Fibroblast of villous mesenchyme (primary cell): ENCODE measurements around a stretch of chr17.

DNA sequence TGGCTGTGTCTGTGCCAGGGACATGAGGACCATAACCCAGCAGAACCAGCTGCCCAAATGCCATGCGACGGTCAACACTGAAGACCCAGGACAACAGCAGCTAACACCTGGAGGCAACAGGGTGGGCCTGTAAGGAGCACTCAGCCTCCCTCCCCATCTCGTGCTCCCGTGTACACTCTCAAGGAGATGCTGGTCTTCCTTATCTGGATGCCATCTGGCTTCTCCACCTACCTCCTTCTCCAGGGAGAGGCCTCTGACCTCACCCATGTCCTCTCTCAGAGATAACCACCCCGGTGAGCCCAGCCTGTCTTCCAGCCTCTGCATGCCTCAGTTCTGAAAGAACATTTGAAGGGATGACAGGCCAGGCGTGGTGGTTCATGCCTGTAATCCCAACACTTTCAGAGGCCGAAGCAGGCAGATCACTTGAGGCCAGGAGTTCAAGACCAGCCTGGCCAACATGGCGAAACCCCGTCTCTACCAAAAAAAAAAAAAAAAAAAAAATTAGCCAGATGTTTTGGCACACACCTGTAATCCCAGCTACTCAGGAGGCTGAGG lies 878 bp upstream of the GSDMB start:
- CAGE, long polyA plus RNA: no peak

DNA sequence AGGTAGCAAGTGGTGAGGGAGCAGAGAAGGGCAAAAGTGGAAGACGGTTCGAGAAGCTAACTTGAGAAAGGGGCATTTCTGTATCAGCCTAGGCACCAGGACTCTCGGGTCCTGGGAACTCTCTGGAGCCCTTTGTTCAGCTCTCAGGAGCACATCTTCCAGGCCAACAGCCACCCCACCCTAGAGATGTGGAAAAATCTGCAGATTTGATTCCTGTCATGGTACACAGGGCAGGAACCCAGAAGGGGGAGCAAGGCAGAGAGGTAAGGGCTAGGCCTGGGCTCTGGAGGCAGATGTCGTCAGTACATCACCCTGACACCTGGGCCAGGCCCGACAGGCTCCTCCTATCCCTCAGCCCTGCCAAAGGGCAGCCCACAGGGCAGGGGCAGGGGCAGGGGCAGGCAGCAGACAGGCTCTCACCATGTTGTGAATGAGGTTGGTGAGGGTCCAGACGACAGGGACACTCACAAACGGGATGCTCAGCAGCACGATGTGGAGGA lies 3.7 kb downstream of the ORMDL3 start:
- CAGE, long polyA plus RNA: no peak

DNA sequence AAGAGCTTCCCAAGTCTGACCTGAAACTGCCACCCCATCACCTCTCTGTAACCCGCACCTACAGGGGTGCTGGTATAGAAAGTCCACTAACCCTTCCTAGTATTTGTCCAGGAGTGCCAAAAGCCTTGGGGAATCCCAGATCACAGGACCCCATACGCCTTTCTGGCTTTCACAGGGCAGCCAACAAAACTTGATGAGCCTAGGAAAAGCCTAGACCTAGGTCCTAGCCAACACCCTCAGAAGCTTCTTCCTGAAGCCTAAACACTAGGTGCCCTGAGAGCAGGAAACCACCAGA lies 1.4 kb downstream of the ORMDL3 start:
- CAGE, long polyA plus RNA: no peak

DNA sequence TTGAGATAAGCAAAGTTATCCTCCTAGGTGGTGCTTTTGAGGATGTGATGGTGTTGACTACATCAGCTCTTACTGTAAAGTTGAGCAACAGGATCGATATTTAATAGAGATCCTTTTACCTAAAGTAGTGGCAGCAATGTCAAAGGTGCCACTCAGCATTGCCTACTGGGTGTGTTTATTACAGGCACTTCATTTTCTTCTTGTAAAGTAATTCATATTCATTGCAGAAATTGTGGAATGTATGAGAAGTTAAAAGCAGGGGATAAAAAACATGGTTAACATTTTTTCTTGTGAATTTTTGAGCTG lies 1.5 kb downstream of the PSMD3 start:
- CAGE, long polyA plus RNA: no peak

- CAGE, long polyA plus RNA: no peak
Observed at GRCh38 chr17:40058121-40058387, 3.8 kb upstream of the MED24 start.

- CAGE, long polyA plus RNA: no peak
Observed at GRCh38 chr17:40065765-40066231, 3.0 kb downstream of the THRA start.

- CAGE, long polyA plus RNA: no peak
Observed at GRCh38 chr17:40069778-40070619, 7.2 kb downstream of the THRA start.

DNA sequence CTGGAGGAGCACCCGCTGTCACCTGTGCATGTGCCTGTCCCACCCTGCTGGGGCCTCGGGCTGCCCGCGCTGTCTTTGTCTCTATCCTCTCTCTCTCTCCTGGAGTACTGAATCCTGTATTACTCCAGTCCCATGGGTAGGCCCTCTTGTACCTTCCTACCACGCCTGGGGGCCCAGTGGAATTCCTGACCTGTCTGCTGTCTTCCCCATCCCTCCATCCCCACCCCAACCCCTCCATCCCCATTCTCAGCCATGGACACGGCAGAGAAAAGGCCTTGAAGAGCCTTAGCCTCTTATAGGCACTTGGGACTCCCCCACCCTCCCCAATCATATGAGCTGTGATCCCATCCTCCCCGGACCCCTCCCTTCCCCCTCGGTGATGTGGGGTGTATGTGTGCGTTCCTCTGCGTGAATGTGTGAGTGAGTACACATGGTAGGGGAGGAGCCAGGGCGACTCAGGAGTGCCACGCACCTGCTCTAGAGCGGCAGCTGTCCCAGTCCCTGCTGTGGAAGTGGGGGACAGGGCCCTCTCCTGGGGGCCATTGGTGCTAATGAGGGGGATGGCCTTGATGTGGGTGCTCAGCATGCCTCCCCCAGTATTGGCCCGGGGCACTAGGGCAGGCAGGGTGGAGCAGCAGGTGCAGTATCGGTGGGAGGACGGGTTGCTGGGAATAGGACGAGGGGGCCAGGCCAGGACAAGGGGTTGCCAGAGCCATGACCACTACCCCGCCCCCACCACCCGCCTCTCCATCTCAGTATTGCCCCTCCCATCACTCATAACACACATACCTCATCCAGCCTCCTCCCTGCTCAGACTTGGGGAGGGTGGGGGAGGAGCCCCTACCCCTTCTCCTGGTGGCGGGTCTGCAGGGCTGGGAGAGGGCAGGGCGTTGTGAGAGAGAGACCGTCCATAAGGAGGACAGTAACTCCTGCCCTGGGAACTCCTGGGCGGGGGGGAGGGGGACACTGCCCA lies 8.7 kb downstream of the NR1D1 start:
- CAGE, long polyA plus RNA: no peak

GRCh38 chr17:40109985-40110992 lies 9.9 kb upstream of the NR1D1 start:
- CAGE, long polyA plus RNA: no peak

DNA sequence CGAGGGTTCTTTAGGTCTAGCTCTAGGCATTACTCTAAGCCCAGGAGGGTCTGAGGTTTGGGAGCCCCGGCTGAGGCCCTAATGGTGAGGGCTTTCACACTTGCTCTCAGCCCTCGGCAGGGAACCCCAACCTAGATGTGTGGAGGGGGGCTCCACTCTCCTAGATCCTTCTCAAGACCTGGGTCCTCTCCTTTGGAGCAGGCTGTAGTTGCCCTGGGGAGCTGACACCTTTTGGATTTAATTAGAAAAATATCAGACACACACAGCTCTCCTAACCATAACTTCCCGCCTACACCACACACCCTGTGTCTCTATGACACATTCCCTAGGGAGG lies 2.4 kb downstream of the RAPGEFL1 start:
- CAGE, long polyA plus RNA: no peak

GRCh38 chr17:40307520-40308724 lies 1.1 kb upstream of the RARA start:
- CAGE, long polyA plus RNA: no peak

DNA sequence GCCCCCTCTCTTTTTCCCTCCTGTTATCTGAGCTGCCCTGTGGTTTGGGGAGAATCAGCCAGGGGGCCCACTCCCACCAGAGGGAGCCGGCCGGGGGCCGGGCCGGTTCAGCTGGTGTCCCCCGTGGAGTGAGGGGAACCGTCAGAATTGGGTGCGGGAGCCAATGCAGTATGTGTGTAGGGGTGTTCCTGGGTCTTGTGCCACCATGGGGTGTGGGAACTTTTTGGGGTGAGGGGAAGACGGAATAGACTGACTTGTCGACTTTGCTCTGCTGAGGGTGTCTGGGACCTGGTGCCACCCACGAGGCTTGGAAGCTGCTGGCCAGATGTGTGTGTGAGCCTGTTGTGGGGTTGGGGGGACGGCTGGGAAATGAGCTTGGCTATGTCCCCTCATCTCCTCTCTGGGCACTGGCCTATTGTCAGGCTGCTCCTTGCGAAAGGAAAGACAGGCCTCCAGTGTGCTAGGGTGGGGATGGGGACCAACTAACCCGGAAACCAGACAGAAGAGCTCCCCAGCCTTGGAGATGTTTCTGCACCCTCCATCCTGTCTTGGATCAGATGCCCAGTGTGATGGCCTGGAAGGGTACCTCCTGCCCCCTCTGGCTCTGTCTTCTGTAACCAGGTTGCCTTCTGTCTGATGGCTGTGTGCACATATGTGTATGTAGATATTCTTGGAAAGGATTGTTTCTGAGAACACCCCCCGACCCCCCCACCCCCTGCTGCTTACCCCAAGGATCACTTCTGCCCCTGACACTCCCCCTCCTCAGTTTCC lies 10.0 kb downstream of the RARA start:
- CAGE, long polyA plus RNA: no peak

GRCh38 chr17:40498133-40498380 lies 3.4 kb downstream of the TNS4 start:
- CAGE, long polyA plus RNA: no peak

DNA sequence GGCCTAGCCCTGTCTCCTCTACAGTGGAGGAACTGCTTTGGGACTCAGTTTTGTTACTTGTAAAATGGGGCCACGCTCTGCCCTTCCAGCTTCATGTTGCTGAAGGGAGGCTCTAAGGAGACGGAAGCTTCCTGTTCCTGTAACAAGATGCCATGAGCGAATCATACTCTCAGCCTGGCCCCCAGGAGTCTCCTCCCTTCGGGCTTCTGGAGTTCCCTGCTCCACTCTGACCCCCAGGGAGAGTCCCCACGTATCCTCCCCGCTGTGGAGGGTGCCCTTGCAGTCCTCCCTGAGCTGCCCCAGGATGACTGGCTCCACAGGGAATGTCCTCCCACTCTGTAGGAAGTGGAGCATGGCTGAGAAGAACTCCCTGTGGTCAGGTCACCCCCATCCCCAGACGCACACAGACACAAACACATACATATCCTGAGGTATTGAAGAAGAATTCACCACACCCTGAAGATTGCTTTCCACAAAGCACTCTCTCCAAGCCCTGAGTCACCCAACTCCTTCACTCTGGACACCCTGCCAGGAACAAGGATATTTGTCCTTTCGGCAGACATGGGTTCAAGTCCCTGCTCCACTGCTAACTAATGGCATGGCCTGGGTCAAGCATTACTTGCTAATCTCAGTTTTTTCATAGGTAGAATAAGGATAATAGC lies 20.1 kb upstream of the TNS4 start:
- CAGE, long polyA plus RNA: no peak

DNA sequence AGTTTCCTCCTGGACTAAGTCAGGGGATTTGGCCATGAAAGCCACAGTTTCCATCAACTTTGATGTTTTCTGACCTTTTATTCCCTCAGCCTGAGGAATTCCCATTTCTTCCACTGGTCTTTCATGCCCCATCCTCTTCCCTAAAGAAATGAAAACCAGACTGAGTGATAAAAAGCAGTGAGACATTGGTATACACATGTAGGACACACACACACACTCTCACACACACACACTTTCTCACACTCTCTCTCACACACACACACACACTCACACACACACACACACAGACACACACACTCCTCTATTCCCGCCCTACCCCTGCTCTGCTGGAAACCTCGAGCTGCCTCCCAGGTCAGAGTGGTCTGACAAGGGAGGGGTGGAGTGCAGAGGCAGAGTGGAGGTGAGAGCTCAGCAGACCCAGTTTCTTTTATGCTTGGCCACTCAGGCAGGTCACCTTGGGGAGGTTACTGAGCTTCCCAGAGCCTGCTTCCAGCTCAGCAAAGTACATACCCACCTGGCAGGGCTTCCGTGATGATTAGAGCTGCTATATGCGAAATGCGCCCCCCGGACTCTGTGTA lies 30.8 kb downstream of the CCR7 start:
- CAGE, long polyA plus RNA: no peak

GRCh38 chr17:40547345-40548045 lies 17.8 kb downstream of the CCR7 start:
- CAGE, long polyA plus RNA: no peak

DNA sequence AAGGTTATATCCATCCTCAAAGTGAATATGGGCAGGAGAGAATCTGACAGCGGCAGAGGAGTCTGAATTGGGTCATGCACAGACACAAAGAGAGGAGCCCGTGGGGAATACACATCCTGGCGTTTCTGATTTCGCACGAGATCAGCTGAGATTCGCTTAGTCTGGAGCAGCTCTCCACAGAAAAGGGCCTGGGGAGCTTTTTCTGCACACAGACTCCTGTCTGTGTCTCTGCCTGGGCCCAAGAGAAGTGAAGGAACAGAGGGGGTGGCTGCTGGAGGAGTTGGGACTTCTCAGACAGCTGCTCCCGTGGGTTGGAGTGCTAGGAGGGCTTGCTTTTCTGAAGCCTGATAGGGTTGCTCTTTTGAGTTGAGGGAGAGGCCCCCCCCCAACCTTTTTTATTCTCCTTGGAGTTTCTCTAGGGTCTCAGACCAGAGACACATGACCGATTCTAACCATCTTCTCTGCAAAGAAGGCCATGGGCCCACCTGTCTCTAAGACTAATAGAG lies 15.5 kb downstream of the CCR7 start:
- CAGE, long polyA plus RNA: no peak

DNA sequence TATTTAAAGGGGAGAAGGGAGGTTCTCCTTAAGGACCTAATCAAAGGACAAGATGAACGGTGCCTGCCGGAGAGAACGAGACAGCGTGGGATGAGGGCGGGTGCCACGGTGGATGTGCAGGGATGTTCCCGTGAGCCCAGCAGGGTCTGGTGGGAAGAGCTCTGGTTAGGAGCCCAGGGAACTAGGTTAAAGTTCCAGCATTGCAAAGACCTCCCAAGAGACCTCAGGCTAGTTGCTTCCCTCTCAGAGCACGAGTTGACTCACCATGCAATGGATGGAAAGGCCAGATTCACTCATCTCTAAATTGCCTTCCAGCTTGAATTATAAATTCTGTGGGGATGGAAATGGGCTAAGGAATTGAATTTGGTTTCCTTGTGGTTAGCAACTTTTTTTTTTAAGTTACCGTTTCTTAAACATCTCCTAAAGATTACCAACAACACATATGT lies 14.6 kb downstream of the CCR7 start:
- CAGE, long polyA plus RNA: no peak

GRCh38 chr17:40557527-40558265 lies 7.6 kb downstream of the CCR7 start:
- CAGE, long polyA plus RNA: no peak

GRCh38 chr17:40564556-40565345 lies 521 bp downstream of the CCR7 start:
- CAGE, long polyA plus RNA: no peak